Tibial artery (tissue), 1 donor: ENCODE results near the gene HMGCS2.

- PRO-cap = no peak
Observed at GRCh38 chr1:119742226-119743284, 26.1 kb downstream of the HMGCS2 start.

- PRO-cap = no peak
Observed at GRCh38 chr1:119768618-119769215, at the start of gene HMGCS2. TSS of gene HMGCS2 (minus strand) at chr1:119768905.

DNA sequence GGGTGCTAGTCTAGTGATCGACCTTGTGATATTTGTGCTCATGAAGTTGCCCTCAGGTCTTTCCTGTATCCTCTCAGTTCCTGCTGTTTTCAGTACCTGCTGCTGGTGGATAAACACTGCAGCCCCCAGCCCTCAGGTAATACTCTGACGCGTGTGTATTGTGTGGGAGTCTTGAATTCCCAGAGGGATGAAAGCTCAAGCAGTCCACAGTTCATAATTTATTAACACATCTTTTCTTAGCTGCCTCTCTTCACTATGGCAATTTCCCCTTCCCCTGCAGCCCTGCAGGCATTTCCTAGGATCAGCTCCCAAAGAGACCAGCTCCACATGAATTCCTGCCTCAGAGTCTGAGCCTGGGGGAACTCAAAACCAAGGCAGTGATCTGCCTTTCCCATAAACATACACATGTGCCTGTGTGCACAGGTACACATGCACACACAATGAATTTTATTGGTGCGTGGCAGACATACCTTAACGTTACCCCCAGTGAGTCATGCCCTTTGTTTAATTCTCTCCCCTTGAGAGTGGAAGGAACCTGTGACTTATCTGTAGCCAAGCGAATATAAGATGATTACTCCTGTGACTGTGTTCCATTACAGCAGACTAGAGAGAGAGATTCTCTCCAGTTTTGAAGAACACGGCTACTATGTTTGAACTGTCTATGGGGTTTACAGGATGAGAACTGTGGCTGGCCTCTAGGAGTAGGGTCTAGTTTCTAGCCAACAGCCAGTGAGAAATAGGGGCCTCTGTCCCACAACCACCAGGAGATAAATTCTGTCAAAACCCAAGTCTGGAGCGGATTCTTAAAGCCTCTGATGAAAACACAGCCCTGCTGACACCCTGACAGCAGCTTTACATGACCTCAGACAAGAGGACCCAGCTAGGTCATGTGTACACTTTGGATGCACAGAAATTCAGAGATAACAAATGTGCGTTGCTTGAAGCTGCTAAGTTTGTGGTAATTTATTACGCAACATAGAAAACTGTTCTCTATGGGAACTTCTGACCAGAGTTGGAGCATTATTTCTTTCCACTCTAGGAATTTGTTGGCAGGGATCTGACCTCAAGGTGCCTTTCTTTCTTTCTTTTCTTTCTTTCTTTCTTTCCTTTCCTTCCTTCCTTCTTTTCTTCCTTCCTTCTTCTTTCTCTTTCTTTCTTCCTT, 14.3 kb upstream of the HMGCS2 start:
- PRO-cap = no peak

DNA sequence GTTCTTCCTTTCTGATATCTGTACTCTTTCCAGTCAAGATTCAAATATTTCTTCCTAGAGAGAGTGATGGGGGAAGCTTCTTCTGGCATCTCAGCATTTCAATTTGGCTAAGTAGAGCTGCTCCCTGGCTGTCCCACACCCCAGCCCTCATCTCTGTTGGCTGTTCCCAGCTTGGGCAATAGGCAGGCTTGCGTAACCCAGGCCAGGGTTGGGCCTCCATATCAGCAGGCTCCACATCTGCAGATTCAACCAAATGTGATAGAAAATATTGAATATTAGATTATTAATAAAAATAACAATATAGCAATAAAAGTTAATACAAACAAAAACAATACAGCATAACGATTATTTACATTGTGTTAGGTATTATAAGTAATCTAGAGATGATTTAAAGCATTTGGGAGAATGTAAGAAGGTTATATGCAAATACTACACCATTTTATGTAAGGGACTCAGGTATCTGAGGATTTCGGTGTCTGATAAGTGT, 15.9 kb upstream of the HMGCS2 start:
- PRO-cap = no peak

DNA sequence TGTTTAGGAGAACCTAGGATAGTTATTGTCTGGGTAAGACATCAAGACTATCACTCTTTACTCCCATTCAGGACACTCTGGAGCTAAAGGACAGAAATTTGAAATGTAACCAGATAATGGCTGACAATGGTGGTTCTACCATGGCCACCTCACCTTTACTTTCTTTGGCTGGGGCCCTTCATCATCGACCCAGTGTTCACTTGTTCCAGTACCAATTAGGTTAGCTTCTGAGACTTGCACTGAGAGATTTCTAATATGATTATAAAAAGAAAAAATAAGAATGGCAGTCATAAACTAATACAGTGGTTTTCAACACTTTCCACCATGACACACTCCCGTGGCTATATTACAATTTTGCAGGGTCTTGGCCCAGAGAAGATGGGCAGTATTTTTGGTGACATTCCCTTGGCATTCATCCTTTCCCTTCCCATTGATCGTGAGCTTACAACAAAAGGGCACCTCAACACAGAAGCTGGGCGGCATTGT, 25.3 kb upstream of the ADAM30 start:
- PRO-cap = no peak

DNA sequence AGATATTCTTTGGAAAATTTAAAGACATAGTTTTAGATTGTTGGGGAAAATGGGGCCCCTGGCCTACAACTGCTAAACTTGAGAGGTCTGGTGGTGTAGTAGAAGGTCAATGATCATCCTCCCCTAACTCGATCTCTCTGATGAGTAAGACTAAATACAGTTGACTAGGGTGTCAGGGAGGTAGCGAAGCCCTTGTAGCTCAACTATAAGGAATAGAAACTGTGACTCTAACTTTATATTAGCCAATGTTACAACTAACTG, 80.9 kb downstream of the NOTCH2 start:
- PRO-cap = no peak

- PRO-cap = unidirectional peak, minus-strand start at chr1:120341331; bidirectional peak, plus-strand start at chr1:120342000, minus-strand start at chr1:120342009
Observed at GRCh38 chr1:120341231-120342362, 73.2 kb upstream of the NBPF8 start.

DNA sequence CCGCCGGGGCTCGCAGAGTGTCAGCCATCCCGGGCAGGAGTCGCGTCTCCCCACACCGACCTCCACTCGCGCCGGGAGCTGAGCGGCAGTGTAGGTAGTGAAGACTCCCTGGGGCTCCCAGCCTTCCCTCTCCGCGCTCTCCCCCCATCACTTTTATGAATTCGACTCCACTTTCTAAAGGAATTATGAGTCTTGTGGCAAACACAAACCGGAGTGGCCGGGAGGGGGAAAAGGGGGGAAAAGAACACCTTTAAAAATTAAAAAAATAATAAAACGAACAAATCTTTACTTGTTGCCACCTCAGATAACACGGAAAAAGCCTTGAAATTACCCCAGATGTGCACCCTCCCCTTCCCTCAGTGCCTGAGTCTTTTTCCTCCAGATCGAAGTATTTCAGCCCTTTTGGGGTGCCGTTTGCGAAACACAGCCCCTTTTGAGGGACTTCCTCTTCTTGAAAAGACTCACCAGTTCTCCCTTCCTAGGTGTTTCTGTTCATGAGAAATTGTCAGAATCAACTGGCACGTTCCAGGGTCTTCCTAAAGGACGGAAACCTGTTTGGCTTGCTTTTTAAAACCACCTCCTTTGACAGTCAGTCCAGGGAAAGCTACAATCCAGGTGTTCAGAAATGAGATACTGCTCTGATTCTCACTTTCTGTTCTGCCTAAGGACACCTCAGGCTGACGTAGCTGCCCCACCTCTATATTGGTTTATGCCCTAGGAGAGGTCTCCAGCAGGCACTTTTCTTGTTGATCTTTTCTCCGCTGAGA, 72.3 kb upstream of the NBPF8 start:
- PRO-cap = unidirectional peak, minus-strand start at position 73 of the sequence

GRCh38 chr1:120543860-120544510, 129.2 kb downstream of the NBPF8 start:
- PRO-cap = no peak

GRCh38 chr1:121098377-121098745, 85.8 kb downstream of the FAM72B start:
- PRO-cap = no peak

GRCh38 chr1:143497303-143497986, 408.3 kb downstream of the H3-7 start:
- PRO-cap = no peak

DNA sequence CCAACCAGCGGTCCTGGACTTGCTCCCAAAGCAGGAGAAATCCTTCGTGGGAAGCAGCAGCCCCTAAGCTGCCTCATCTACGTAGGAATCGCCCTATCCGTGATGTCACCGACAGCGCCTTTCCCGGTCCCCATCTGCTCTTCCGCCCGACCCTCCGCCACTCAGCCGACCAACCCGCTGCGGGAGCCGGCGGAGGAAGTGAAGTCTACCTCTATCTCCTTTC, 206.1 kb downstream of the H3-7 start:
- PRO-cap = no peak

DNA sequence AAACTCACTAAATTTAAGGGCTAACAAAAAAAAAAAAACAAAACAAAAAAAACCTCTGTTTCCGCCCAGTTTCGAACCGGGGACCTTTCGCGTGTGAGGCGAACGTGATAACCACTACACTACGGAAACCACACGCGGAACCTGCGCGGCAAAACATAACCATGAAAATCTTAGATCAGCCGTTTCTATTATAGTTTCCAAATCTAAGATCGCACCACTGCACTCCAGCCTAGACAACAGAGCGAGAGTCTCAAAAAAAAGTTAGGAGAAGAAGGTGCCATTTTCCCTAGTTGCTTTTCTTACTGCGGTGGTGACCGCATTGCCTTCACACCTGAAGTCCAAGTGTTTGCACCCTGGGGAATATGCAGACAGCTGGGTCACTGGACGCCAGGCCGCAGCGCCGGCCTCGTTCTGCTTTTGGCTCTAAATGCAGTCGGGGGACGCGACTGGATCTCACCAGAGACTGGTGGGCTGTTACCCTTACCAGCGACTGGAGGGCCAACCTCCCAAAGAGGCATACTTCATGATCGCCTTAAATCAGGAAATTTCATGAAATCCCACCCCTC, 101.8 kb downstream of the H3-7 start:
- PRO-cap = no peak

- PRO-cap = no peak
Observed at GRCh38 chr1:143972410-143972780, 609 bp upstream of the FAM72C start.

- PRO-cap = no peak
Observed at GRCh38 chr1:144250055-144250507, 123.4 kb downstream of the PPIAL4E start.

DNA sequence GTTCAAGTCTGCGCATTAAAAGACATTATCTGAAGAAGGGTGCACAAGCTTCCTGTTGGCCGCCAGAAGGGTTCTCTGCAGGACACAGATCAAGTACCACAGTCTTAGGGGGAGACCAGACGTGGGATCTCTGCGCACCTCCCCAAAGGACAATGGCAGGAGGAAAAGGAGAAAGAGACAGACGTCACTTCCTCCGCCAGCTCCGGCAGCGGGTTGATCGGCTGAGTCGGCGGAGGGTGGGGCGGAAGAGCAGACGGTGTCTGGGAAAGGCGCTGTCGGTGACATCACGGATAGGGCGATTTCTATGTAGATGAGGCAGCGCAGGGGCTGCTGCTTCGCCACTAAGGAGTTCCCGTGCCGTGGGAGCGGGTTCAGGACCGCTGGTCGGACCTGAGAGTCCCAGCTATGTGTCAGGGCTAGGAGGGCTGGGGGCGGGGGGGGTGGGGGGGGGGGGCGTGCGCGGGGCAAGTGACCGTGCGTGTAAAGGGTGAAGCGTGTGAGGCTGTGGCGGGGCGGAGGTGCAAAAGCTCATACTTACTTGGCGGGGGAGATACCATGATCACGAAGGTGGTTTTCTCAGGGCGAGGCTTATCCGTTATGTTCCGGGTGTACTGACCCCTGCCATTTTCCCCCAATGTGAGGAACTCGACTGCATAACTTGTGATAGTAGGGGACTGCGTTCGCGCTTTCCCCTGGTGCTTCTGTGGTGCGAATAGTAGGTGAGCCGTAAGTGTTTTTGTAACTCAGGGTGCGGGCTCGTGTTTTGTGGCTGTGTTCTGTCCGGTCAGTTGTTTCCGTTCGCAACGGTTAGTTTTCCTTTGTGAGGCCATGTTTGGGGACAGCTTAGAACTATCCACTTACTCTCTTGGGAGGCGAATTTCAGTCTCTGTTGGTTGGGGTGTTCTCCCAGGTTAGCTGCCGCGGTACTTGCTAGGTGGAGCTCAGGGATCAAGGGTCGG, 38.9 kb upstream of the PPIAL4E start:
- PRO-cap = bidirectional peak, plus-strand start at position 224 of the sequence, minus-strand start at position 154 of the sequence; unidirectional peak, plus-strand start at position 531 of the sequence

DNA sequence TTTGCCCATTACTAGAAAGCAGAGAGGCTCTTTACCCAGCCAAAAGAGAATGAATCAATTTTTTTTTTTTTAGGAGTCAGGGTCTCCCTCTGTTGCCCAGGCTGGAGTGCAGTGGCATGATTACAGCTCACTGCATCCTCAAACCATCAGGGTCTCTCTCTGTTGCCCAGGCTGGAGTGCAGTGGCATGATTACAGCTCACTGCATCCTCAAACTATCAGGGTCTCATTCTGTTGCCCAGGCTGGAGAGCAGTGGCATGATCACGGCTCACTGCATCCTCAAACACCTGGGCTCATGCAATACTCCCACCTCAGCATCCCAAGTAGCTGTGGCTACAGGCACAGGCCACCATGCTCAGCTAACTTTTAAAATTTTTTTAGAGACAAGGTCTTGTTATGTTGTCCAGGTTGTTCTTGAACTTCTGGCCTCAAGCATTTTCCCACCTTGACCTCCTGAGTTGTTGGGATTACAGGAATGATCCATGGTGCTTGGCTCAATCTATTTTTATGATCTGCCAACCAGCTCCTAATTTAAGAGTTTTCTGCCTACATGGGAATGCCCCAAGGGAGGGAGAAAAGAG, 142.6 kb downstream of the SRGAP2B start:
- PRO-cap = no peak

GRCh38 chr1:145189220-145189646, 52.7 kb downstream of the PPIAL4D start:
- PRO-cap = no peak

DNA sequence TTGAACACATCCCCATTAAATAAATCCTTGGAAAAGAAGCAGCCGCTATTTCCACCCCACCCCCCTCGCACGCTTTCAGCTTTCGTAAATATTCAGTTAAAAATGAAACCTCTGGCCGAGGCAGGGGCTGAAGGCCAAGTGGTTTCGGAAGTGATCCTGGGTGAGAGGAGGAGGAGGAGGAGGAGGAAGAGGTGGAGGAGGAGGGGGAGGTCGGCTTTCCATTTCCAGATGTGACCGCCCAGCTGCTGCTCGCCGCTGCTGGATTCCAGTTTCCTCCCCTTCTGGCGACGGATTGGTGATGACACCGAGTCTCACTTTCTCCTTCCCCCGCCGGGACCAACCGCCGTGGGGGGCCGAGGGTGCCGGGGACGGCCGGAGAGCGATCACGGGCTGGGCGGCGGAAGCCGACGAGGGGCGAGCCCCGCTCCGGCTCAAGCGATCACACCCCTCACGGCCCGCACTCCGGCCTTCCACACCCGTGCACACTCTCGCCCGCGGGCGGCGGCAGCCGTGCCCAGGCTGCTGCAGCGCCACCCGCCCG, 26.2 kb downstream of the PPIAL4D start:
- PRO-cap = unidirectional peak, plus-strand start at position 353 of the sequence

- PRO-cap = unidirectional peak, minus-strand start at chr1:145280733; unidirectional peak, plus-strand start at chr1:145281116
Observed at GRCh38 chr1:145280568-145281943, 39.1 kb upstream of the PPIAL4D start.